ENCODE data around the gene TRDN.

DNA sequence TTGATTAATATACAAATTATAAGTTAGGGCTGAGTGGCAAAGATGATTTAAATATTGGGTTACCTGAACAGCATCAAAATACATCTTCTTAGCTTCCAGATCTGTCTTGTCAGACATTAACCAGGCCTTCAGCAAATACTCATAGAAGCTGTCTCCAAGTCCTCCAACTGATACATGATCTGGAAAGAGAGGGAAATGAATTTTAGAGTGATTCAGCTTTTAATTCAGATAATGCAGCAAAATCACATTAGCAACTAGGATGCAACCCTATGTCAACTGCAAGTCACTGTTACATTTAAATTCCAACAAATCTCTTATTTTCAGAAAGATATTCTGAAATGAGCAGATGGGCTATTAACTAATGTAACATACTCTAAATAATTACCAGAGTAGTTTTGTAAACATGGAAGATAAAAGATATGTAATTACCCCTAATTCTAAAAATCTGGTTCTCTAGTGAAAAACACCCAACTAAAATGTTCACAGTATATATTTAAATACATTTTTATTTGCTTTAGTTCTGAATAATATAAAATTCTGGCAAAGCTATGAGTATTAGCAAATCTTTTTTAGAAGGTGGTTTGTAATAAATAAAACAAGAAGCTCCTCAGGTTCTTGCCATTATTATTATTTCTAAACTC is 115.4 kb upstream of the FAM184A start:
- PRO-cap, 4 experiments, result no peak in any of the 4 experiments
- RAMPAGE, long total RNA, 4 experiments, result no peak in any of the 4 experiments

DNA sequence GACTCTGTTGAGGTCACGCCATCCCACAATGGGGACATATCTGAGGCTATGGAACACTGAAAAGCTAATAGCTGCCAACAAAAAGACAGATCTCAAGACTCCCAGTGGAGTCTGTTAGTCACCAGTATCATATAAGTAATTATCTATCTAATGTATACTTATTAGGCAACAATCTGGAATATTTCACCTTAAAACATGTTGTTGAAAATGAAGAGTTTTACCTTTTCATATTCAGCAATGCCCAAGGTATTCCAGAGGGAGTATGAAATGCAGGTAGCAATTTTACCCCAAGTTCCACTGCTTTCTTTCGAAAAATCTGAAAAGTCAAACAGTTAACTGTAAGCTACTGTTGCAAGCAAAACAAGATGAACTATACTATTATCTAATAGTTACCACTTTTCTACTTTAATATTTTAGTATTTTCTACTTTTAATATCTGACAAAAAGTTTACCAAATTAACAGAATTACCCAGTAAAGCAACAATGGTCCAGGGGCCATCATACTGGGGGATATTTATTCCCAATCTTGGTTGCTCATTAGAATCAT is 101.4 kb downstream of the MAN1A1 start:
- PRO-cap, 4 experiments, result no peak in any of the 4 experiments
- RAMPAGE, long total RNA, 4 experiments, result no peak in any of the 4 experiments

GRCh38 chr6:119355564-119356024 is 6.0 kb upstream of the MAN1A1 start:
- PRO-cap, 4 experiments, result no peak in any of the 4 experiments
- RAMPAGE, long total RNA, 4 experiments, result no peak in any of the 4 experiments

DNA sequence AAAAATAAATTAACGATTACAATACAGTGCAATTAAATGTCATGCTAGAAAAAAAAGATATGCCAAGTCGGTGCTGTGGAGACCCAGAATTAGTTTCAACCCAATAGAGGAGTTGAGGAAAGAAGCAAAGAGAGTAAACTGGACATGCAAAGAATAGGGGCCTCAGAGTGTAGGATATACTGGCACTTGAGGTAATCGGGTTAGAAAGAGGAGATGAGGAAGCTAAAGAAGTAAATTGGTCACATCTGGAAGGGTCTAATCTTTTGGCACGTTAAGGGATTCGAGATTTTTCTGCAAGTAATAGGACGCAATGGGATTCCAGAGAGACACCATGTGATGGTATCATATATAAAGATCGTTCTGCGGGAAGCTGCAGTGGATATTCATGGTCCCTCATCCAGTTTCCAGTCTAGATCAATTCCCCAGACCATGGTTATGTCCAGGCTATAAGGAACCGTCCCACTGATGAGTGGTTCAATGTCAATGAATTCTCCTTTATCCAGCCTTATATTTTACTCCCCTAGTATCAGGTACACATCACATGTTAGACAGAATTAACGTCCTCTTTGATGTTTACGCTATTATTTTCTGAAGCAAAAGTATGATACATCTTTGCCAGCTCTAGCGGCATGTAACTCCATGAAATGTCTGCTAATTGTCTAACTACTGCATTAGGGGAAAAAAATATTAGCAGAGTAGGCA is 986 bp upstream of the TBC1D32 start:
- PRO-cap, 4 experiments, result no peak in any of the 4 experiments
- RAMPAGE, long total RNA, 4 experiments, result no peak in any of the 4 experiments

DNA sequence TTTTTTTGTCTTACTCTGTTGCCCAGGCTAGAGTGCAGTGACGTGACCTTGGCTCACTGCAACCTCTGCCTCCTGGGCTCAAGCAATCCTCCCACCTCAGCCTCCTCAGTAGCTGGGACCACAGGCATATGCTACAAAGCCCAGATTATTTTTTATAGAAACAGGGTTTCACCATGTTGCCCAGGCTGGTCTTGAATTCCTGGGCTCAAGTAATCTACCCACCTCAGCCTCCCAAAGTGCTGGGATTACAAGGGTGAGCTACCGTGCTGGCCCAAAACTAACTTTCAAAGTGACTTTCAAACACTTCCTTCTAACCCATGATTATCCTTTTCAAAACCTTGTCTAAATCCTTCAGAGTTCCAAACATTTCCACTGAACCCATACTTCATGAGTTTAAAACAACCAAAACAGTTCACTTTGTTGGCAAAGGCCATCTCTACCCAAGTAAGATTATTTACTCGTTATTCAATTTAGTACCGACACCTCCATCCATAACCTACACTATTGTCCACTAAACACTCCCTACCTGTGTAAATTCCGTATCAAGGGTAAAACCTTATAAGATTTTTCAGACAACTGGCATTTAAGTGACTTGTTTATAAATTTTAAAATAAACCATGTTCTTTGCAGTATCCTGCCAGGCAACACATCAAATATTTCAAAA is 27.5 kb downstream of the SERINC1 start:
- PRO-cap, 4 experiments, result no peak in any of the 4 experiments
- RAMPAGE, long total RNA, 4 experiments, result no peak in any of the 4 experiments

DNA sequence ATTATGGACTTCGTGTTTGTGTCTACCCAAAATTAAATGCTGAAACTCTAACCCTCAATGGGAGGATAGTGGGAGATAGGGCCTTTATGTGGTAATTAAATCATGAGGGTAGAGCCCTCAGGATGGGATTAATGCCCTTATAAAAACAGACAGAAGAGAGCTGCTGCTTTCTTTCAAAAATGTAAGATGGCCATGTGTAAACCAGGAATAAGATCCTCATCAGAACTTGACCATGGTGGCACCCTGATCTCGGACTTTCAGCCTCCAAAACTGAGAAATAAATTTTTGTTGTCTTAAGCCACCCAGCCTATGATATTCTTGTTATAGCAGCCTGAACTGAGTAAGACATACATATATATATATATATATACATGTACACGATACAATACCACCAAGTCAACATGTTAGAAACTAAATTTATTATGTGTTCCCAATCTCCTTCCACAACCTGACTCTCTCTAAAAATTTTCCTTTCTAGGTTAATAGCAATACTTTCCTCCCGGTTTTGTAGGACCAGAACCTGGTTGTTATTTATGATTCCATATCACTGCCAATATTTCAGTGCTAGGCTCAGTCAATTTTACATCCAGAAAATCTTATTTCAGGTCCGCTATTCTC is 14.0 kb downstream of the SERINC1 start:
- PRO-cap, 4 experiments, result no peak in any of the 4 experiments
- RAMPAGE, long total RNA, 4 experiments, result no peak in any of the 4 experiments

DNA sequence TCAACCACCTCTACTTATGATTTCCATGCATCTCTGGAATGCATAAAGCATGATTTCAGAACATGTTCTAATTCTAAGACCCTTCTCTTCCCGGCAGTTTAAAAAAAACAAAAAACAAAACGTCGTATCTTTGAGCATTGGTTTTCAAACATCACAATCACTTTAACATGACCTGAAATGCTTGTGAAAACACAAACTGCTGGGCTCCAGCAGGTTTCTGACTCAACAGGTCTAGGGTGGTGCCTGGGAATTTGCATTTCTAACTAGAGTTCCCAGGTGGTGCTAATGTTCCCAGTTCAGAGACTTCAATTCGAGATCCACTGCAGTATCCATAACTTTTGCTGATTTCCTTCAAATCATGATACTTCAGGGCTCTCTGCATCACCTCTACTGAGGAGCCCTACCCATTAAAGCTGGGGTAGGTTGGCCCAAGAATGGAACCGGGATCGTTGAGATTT is 874 bp upstream of the SMPDL3A start:
- PRO-cap, 4 experiments, result no peak in any of the 4 experiments
- RAMPAGE, long total RNA, 4 experiments, result no peak in any of the 4 experiments

DNA sequence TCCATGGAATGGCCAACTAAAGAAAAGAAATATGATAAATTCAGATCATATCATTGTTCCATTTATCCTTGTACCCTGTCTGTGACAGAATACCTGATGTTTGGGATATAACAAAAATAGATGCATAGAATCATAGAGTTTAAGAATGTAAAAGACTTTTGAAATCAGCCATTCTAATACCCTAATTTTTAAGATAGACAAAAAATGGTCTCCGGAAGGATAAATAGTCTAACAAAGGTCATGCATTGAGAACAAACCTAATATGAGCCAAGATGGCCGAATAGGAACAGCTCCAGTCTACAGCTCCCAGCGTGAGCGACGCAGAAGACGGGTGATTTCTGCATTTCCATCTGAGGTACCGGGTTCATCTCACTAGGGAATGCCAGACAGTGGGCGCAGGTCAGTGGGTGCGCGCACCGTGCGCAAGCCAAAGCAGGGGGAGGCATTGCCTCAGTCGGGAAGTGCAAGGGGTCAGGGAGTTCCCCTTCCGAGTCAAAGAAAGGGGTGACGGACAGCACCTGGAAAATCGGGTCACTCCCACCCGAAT is 164.9 kb downstream of the TRDN start:
- PRO-cap, 4 experiments, result no peak in any of the 4 experiments
- RAMPAGE, long total RNA, 4 experiments, result no peak in any of the 4 experiments

GRCh38 chr6:123636739-123637327 is at the start of gene TRDN:
Gene TRDN, minus strand, starts transcription at chr6:123636950.
- PRO-cap, 4 experiments, result no peak in any of the 4 experiments
- RAMPAGE, long total RNA, 4 experiments, result no peak in any of the 4 experiments

DNA sequence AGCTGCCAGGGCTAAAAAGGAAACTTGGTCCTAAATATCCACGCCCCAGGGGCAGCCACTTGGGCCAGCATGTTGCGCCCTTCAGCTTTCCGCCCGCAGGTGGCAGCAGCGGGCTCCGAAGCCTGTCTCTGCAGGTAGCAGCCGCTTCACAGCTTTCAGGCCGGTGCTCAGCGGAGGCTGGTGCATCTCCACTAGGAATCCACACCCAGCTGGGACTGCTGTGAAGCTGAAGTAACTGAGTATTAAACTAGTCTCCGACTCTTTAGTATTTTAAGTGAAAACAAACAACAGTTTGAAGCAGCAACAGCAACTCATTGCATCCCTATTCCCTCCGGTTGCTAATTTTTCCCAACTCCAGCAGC is 1.0 kb upstream of the NKAIN2 start:
- PRO-cap, 4 experiments, result no peak in any of the 4 experiments
- RAMPAGE, long total RNA, 4 experiments, result no peak in any of the 4 experiments

- PRO-cap, 4 experiments, result no peak in any of the 4 experiments
- RAMPAGE, long total RNA, 4 experiments, result no peak in any of the 4 experiments
Measured at GRCh38 chr6:125534255-125534976, 215.0 kb upstream of the HEY2 start.

GRCh38 chr6:125751060-125751633 is 1.7 kb downstream of the HEY2 start:
- PRO-cap, 4 experiments, result no peak in any of the 4 experiments
- RAMPAGE, long total RNA, 4 experiments, result no peak in any of the 4 experiments

GRCh38 chr6:125780221-125780585 is 10.6 kb upstream of the NCOA7 start:
- PRO-cap, 4 experiments, result peak in 4 of 4 experiments; most common plus-strand start chr6:125780425 (in 4); most common minus-strand start chr6:125780320 (in 2)
- RAMPAGE, long total RNA, 4 experiments, result no peak in any of the 4 experiments

GRCh38 chr6:125944416-125944909 is 12.1 kb upstream of the HINT3 start:
- PRO-cap, 4 experiments, result no peak in any of the 4 experiments
- RAMPAGE, long total RNA, 4 experiments, result no peak in any of the 4 experiments

- PRO-cap, 4 experiments, result peak in 1 of 4 experiments; most common minus-strand start chr6:125957996 (in 1)
- RAMPAGE, long total RNA, 4 experiments, result start-site peak on the plus strand in 1 of 4 experiments, at chr6:125957885-125958687 at its widest, 7 reads per replicate
Measured at GRCh38 chr6:125957848-125958459, 1.4 kb downstream of the HINT3 start.

GRCh38 chr6:127518544-127519756 is 58.0 kb upstream of the C6orf58 start:
- PRO-cap, 4 experiments, result no peak in any of the 4 experiments
- RAMPAGE, long total RNA, 4 experiments, result no peak in any of the 4 experiments

GRCh38 chr6:128230593-128230866 is 289.9 kb downstream of the PTPRK start:
- PRO-cap, 4 experiments, result no peak in any of the 4 experiments
- RAMPAGE, long total RNA, 4 experiments, result no peak in any of the 4 experiments

- PRO-cap, 4 experiments, result no peak in any of the 4 experiments
- RAMPAGE, long total RNA, 4 experiments, result start-site peak on the minus strand in 1 of 4 experiments, at chr6:128303257-128303276 at its widest, 5 reads per replicate
Measured at GRCh38 chr6:128302914-128303547, 217.4 kb downstream of the PTPRK start.

- PRO-cap, 4 experiments, result no peak in any of the 4 experiments
- RAMPAGE, long total RNA, 4 experiments, result no peak in any of the 4 experiments
Measured at GRCh38 chr6:128313870-128314918, 206.2 kb downstream of the PTPRK start.

DNA sequence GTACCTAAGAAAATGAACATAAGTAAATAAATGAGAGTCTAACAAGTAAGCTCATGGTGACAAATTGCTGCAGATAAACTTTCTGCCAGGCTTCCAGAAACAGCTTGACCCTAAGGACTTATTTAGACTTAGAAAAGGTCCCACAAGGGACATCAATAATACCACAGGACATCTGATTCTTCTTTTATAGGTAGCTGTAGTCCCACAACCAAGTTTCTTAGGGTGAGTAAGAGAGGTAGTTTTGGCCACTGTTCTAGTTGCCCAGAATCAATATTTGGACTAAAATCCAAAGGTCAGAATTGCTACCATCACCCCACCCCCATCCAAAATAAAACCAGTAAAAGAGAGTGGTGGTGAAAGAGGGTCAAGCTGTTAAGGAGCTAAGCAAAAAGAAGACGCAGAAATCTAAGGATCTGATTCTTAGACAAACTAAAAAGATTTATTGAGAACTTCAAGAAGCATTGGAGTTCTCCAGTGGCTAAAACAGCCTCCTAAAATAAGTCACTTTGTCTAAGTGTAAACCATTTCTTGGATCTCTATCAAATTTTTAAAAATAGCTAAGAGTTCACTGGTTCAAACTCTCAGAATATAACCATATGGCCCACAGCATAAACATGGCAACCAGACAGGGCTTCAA is 180.6 kb downstream of the PTPRK start:
- PRO-cap, 4 experiments, result no peak in any of the 4 experiments
- RAMPAGE, long total RNA, 4 experiments, result no peak in any of the 4 experiments